ENCODE measurements around the gene TAGLN.

DNA sequence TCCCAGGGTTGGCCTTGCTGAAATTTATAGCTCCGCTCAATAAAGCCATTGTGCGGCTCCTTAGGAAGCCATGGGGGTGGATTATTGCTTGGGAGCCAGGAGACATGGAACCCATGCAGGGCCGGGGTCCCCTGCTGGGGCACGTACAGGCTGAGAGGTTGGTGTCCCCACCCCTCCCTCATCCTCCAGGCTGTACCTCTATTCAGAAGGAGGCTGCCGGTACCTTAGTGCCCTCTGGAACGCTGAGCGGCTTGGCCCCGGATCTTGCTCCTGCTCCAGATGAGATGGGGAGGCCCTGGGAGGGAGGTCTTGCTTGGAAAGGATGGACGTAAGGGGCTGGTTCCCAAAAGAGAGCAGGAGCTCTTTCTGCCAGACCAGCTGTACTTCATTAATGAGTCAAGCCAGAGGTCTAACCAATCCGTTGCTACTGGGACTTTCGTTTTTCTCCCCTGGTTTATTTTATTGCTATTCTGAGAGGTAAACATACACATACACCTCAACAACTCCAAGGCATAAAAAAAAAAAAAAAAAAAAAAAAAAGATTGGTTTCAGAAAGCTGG, 212.9 kb upstream of the CADM1 start:
- PRO-cap, result no peak
- RAMPAGE, long total RNA, 3 experiments, result no peak in any of the 3 experiments

- PRO-cap, result no peak
- RAMPAGE, long total RNA, 3 experiments, result no peak in any of the 3 experiments
These were observed 591.7 kb downstream of the BUD13 start for GRCh38 chr11:116180867-116181652.

GRCh38 chr11:116192631-116193181, 580.1 kb downstream of the BUD13 start:
- PRO-cap, result no peak
- RAMPAGE, long total RNA, 3 experiments, result no peak in any of the 3 experiments

- PRO-cap, result no peak
- RAMPAGE, long total RNA, 3 experiments, result no peak in any of the 3 experiments
These were observed 579.2 kb downstream of the BUD13 start for GRCh38 chr11:116193182-116194401.

GRCh38 chr11:116257085-116257479, 515.7 kb downstream of the BUD13 start:
- PRO-cap, result no peak
- RAMPAGE, long total RNA, 3 experiments, result no peak in any of the 3 experiments

DNA sequence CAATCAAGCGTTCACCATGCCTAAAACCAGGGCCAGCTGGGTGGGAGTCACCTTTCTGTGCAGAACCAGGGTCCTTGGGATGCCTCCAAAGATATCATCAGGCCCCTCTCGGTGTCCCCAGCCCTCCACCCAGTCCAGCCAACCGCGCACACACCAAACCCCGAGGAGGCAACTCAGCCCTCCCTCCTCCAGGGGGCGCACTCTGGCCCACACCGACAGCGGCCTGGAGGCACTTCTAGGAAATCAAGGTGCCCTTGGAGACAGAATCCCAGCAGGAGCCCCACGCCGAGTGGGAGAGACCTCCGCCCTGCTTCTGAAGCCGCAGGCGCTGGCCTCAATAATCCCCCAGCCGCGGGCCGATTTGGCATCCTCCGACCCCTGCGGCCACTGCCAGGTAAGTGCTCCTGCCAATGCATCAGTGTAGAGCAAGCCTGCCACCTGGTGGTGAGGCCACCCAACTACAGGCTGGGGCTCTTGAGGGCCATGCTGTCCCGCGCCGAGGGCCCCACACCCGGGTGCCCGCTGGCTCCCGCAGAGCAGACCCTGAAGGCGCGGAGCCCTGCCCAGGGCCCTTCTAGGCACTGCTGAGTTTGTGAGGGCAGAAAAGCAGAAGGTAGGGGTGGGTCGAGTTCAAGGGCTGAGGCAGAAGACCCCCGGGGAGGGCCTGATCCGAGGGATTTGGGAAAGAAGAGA, 496.3 kb downstream of the BUD13 start:
- PRO-cap, result no peak
- RAMPAGE, long total RNA, 3 experiments, result no peak in any of the 3 experiments

GRCh38 chr11:116294725-116295026, 478.1 kb downstream of the BUD13 start:
- PRO-cap, result no peak
- RAMPAGE, long total RNA, 3 experiments, result no peak in any of the 3 experiments

DNA sequence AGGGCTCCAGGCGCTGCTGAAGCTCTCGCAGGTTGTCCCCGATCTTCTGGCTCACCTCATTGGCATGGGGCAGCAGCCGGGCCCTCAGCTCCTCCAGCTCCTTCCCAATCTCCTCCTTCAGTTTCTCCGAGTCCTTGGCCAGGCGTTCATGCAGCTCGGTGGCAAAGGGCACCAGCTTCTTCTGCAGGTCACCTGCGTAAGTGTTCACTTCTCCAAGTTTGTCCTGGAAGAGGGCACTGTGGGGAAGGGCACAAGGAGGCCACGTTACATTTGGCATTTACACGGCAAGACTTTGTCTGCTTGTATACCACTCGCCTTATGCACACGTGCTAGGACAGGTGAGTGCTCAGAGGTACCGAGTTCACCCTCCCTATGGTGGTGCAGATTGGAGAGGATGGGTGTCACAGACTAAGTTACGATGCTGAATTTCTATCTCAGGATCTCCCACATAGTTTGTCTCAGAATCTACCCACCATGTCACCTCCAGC, 1.4 kb downstream of the APOA4 start:
- PRO-cap, result no peak
- RAMPAGE, long total RNA, 3 experiments, result no peak in any of the 3 experiments

DNA sequence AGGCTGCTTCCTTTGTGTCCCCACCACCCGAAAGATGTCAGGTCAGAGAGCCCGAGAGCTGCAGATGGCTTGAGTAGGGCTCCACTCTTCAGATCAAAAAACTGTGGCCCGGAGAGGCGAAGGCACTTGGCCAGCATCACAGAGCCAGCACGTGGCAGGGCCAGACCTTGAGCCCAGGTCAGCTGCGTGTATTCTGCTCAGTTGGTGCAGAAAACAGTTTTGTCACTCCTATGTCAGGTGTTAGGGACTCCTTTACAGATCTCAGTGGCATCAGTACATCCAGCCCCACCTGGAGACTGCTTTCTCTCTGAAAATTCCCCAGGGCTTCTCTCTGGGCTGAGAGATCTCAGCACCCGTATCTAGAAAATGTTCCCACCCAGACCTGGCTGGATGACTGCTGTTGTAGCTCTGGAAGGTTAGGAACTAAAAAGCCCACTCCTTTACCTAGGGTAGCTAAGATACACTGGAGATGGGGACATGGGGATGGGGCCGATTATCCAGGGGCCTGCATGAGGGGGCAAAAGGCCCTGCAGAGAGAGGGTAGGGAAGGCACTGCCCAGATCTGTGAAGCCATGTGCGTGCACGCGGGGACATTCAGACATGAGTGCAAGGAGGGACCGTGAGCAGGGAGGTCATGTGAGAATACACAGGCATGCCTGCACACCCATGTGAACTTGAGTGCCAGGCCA, 3.5 kb downstream of the APOA1 start:
- PRO-cap, result no peak
- RAMPAGE, long total RNA, 3 experiments, result no peak in any of the 3 experiments

- PRO-cap, result no peak
- RAMPAGE, long total RNA, 3 experiments, result no peak in any of the 3 experiments
These were observed 121.2 kb downstream of the SIK3 start for GRCh38 chr11:116977144-116977367.

GRCh38 chr11:116992990-116994374, 104.7 kb downstream of the SIK3 start:
- PRO-cap, result unidirectional peak, minus-strand start at chr11:116993897
- RAMPAGE, long total RNA, 3 experiments, result no peak in any of the 3 experiments

GRCh38 chr11:117001872-117002600, 96.2 kb downstream of the SIK3 start:
- PRO-cap, result no peak
- RAMPAGE, long total RNA, 3 experiments, result no peak in any of the 3 experiments

DNA sequence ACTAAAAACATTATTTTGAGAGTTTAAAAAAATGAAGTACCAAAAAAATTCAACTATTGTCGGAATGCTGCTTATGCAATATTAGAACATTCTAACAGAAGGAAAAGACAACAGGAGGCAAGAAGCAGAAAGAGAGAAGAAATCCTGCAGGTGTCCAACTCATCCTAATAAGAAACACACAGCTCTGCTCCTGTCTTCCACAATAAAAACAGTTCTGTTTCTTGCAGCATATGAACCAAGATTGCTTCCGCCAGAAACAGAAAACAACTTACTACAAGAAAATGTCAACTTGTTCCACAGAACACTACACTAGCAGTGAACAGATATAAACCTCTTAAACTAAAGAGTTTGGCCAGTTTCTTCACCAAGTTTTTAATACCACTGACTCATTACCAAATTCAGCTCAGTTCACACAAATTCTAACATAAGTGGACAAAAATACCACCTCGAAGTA, 14.6 kb downstream of the SIK3 start:
- PRO-cap, result no peak
- RAMPAGE, long total RNA, 3 experiments, result no peak in any of the 3 experiments

DNA sequence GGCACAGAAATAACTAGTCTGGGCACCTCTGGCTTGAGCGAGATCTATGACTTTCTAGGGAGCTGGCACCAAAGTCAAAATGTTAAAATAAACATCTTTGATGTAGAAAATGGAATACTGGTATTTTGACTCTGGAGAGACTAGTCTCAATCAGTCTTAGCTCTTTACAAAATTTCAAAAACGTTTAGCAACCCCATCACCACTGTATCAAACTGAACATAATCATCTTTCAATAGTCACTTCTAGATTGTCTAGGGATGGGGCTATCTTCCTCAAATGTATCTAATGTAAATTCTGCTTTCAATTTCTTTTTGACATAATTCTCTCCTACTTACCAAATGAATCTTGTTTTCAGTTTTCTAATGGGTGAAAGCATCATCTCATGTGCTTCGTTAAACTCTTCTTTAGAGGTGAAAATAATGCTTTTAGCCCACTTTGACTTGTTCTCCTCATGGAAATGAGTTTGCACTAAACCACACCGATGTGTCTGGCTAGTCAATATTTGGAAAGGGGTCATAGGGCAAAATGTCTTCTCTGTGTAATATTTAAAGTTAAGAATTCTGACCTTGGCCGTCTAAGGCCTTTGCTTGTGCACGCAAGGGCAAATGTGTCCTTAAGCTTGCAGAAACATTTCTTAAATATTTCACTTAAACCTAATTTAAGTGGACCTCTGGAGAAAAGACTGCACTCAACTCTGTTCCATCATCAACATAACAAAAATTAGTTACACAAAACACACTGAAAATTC, 5.2 kb downstream of the SIK3 start:
- PRO-cap, result no peak
- RAMPAGE, long total RNA, 3 experiments, result no peak in any of the 3 experiments

- PRO-cap, result no peak
- RAMPAGE, long total RNA, 3 experiments, result no peak in any of the 3 experiments
These were observed 2.5 kb downstream of the SIK3 start for GRCh38 chr11:117095411-117096345.

DNA sequence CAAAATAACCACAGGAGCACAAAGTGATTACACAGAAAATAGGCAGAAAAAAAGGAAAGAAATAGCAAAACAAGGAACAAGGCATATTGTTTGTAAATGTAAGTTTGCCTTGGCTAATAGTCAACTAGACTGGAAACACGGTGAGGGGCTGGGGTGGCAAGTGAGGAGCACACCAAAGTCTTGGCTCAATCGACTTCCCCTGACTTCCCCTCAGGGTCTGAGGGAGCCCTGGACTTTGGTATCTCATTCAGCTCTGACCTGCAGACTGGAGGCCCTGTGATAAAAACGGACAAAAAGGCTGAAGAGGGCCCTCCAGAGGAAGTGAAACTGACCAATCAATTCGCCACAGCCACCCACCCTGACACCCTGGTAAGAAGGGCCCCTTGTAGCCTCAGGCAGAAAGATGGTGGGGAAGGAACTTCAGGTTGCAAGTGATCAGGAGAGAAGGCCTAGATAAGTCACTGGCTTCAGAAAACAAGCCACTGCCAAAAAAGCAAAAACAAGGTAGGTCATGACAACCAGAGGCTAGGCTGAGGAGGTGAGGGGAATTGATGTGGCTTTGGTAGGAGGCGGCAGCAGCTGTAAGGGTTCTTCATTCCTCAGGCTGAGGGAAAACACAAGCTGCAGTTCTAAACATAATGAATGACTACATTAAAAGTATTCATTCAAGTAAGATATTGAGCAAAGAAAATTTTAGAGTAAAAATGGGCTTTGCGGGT, 1.7 kb downstream of the SIK3 start:
- PRO-cap, result unidirectional peak, plus-strand start at position 398 of the sequence
- RAMPAGE, long total RNA, 3 experiments, result no peak in any of the 3 experiments

- PRO-cap, result no peak
- RAMPAGE, long total RNA, 3 experiments, result no peak in any of the 3 experiments
These were observed 5.4 kb downstream of the SIDT2 start for GRCh38 chr11:117183885-117184453.

- PRO-cap, result bidirectional peak, plus-strand start at chr11:117199370, minus-strand start at chr11:117199084
- RAMPAGE, long total RNA, 3 experiments, result start-site peak on the plus strand in 2 of 3 experiments, at chr11:117199369-117199379 at its widest, 130 to 686 reads per replicate
These were observed at the start of gene TAGLN for GRCh38 chr11:117198749-117199854. TSS of gene TAGLN (plus strand) at chr11:117199370.

- PRO-cap, result no peak
- RAMPAGE, long total RNA, 3 experiments, result no peak in any of the 3 experiments
These were observed 5.0 kb downstream of the TAGLN start for GRCh38 chr11:117203931-117204883.

DNA sequence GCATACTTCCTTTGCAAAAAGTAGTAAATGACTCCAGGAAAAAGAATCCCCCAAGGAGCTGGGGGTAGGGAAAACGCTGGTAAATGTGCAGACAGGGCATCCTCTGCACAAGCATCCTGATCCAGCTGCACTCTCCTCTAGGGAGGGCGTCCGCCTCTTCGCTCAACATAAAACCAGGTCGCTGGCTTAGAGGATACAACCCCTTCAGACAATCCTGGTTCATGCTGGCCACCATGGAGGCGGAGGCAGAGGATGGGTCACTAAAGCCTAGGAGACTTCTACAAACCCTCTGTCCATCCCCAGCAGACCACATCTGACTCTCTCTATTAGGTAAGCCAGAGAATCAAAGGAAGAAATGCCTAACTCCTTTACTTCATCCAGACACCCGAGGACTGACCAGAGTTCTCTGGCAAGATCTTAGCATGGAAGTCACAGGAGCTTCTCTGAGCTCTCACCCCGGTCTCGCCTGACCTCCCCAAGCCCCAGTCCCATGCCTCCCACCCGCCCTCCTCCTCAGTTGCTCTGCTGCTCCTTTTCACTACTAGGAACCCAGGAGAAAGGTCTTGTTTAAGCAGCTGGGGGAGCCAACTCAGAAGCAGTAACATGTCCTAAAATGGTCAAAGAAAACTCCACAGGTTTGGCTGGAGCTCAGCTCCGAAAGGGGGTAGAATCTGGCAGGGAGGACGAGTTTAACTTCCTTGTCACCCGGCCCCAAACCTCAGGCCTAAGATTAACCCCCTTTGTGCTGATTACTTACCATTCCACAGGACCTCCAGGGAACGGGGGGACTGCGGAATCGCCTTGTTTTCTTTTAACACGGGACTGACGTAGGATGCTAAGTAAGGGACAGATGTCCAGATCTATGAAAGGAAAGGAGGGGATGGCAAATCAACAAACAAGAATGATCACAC, 13.9 kb downstream of the PCSK7 start:
- PRO-cap, result unidirectional peak, minus-strand start at position 540 of the sequence
- RAMPAGE, long total RNA, 3 experiments, result no peak in any of the 3 experiments

All from gastrocnemius medialis (tissue), 3 donors.